Metastatic Breast Carcinoma in the Brain (tissue), 10 donors: ENCODE results near the genes SP3, ATP5MC3 and HOXD13.

- PRO-cap, 10 experiments: no peak in any of the 10 experiments
Measured at GRCh38 chr2:173928848-173929607, 36.1 kb downstream of the SP3 start.

- PRO-cap, 10 experiments: no peak in any of the 10 experiments
Measured at GRCh38 chr2:173954586-173955151, 10.5 kb downstream of the SP3 start.

DNA sequence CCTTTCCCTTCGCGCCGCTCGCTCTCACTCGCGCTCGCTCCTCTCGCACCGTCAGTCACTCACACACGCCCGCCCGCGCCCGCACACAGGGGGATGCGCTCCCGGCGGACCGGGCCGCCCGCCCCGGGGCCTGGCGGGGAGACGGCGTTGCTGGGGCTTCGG is 469 bp downstream of the SP3 start:
- PRO-cap, 10 experiments: peak in 10 of 10 experiments; most common plus-strand start position 27 of the sequence (in 10); most common minus-strand start position 67 of the sequence (in 2)

- PRO-cap, 10 experiments: peak in 10 of 10 experiments; most common plus-strand start chr2:173965973 (in 9); most common minus-strand start chr2:173965880 (in 7)
Measured at GRCh38 chr2:173964985-173966128, at the start of gene SP3. Gene SP3, minus strand, starts transcription at chr2:173965373.

DNA sequence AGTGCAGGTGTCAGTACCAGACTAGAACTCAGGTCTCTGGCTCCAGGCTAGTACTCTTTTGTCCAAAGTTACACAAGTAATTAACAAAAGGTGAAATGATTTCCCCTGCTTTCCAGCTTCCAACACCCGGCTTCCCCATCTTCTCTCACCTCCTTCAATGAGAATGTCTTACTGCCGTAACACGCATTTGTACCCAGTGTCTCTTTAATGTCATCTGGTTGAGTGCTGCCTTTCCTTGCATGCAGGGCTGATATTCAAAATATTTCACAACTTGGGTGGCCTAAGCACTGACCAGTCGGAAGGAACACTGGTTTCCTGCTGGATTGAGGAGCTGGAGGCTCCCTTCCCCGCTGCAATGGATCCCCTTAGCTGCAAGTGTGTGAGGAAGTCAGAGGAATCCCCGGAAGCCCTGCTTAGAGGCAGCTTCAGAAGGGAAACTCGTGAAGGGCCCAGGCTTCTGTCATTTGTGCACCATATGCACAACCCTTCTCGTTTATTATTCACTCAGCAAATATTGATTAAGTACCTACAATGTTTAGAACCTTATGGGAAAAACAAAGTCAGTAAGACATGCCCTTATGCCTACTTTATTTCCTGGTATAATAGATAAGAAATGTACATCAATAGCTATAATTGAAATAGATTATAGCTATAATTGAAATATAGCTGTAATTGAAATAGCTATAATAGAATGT is 33.2 kb upstream of the SP3 start:
- PRO-cap, 10 experiments: peak in 1 of 10 experiments; most common minus-strand start position 381 of the sequence (in 1)

GRCh38 chr2:174039654-174040128 is 74.5 kb upstream of the SP3 start:
- PRO-cap, 10 experiments: no peak in any of the 10 experiments

DNA sequence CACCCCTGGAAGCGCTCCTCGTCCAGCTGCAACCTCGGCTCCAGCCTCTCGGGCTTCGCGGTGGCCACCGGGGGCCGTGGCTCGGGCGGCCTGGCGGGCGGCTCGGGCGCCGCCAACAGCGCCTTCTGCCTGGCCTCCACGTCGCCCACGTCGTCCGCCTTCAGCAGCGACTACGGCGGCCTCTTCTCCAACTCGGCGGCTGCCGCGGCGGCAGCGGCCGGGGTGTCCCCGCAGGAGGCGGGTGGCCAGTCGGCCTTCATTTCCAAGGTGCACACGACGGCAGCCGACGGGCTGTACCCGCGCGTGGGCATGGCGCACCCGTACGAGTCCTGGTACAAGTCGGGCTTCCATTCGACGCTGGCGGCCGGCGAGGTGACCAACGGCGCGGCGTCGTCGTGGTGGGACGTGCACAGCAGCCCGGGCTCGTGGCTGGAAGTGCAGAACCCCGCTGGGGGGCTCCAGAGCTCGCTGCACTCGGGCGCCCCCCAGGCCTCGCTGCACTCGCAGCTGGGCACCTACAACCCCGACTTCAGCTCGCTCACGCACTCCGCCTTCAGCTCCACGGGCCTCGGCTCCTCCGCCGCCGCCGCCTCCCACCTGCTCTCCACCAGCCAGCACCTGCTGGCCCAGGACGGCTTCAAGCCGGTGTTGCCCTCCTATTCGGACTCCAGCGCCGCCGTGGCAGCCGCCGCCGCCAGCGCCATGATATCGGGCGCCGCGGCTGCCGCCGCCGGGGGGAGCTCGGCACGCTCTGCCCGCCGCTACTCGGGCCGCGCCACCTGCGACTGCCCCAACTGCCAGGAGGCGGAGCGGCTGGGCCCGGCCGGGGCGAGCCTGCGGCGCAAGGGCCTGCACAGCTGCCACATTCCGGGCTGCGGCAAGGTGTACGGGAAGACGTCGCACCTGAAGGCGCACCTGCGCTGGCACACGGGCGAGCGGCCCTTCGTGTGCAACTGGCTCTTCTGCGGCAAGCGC is 1.8 kb downstream of the SP9 start:
- PRO-cap, 10 experiments: peak in 3 of 10 experiments; most common minus-strand start position 630 of the sequence (in 2)

- PRO-cap, 10 experiments: peak in 1 of 10 experiments; most common minus-strand start chr2:174548020 (in 1)
Measured at GRCh38 chr2:174547601-174548297, 49.9 kb downstream of the WIPF1 start.

DNA sequence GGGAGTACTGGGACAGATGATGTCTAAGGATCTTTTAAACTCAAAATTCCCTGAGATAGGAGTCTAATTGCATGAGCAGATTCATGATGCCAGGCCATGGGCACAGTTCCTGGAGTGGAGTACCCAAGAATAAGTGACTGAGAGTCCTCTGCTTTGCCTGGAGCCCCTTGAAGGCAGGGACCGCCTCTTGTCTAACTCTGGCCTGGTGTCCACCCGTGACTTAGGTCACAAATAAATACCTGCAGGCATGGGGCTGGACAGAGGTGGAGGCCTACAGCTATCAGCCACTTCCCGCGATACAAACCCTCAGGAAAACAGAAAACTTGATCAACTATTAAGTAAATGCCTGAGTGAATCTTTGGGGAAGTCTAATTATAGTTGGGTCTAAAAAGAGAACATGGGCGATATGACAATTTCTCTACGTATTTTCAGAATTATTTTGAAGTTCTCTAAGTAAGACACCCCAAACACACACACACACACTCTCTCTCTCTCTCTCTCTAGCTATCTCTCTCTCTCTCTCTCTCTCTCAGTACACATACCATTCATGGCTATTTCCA is 1.8 kb upstream of the WIPF1 start:
- PRO-cap, 10 experiments: no peak in any of the 10 experiments

GRCh38 chr2:174682480-174683461 is 81.5 kb downstream of the CHRNA1 start:
- PRO-cap, 10 experiments: peak in 10 of 10 experiments; most common plus-strand start chr2:174683071 (in 9); most common minus-strand start chr2:174682913 (in 5)

DNA sequence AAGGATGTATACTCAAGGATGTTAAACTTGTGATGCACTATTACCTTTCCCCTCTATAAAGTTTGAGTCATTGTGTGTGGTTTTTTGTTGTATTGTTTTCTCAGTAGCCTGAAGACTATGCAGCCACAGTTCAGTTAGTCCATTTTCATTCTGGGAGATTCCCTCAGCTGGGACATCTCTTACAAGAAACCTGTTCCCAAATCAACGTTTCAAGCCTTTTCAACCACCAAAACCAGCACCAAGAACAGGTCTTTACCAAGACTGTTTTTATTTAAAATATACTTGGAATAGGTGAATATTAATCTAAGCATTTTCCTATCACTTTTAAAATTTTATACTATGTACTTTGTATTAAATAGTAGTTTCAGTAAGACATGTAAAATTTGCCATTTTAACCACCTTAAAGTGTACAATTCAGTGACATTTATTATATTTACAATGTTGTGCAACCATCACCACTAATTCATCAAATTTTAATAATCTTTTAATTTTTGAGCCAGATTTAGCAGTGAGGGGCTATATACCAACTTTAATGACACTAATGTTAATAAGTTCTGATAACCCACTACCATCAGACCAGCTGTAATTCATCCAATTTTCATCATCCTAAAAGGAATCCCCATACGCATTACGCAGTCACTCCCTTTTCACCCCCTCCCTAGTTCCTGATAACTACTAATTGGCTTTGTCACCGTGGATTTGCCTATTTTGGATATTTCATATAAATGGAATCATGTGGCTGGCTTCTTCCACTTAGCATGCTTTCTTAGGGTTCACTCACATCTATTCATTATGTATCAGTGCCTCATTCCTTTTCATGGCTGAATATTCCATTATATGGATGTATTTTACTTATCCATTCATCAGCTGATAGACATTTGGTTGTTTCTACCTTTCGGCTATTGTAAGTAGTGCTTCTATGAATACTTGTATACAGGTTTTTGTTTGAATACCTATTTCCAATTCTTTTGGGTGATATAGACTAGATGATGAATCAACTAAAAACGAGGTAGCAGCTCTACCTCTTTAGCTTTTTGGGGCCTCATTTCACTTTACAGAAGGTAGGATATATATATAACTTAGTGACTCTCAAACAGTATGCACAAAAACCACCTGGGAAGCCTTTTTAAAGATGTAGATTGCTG is 5.1 kb downstream of the ATP5MC3 start:
- PRO-cap, 10 experiments: no peak in any of the 10 experiments

DNA sequence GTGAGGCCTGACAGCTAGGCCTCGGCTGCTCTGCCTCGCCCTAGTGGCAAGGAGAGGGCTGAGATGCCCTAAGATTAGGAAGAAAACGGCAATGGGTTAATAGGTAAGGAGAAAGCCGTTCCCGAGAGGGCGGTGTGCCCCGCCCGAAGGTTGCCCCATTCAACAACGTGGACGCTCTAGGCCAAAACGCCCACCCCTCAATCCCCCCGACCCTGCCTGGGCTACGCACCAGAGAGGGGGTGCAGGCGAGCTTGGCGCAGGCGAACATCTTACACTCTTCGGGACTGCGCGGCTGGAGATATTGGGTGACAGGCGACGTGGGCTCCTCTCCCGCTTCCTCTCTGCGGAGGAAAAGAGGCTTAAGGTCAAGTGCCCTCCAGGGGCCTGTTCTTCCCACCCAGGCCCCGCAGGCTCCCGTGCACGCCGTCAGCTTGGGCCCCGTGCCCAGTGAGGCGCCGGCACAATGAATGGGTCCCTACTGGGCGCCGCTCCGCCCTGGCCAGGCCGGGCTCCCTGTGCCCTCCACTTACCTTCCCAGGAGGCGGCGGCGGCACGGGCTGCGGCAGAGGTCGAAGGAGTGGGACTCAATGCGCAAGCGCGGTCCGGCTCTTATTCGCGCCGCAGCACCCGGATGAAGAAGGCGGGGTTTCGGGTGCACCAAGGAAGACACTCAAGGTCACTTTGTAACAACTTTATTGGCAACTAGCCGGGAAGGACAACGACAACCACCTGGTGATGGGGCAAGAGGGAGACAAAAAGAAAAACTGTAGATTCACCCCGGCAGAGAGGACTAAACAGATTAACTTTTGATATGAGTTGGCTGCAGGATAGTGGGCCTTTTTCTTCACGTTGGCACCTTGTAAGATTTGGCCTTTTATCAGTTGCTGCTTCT is at the start of gene ATP5MC3:
TSS of gene ATP5MC3 (minus strand) at position 585 of the 892 bp plus-strand sequence.
- PRO-cap, 10 experiments: peak in 10 of 10 experiments; most common plus-strand start position 637 of the sequence (in 8); most common minus-strand start position 584 of the sequence (in 7)

GRCh38 chr2:175787971-175788203 is 214.2 kb downstream of the LNPK start:
- PRO-cap, 10 experiments: no peak in any of the 10 experiments

DNA sequence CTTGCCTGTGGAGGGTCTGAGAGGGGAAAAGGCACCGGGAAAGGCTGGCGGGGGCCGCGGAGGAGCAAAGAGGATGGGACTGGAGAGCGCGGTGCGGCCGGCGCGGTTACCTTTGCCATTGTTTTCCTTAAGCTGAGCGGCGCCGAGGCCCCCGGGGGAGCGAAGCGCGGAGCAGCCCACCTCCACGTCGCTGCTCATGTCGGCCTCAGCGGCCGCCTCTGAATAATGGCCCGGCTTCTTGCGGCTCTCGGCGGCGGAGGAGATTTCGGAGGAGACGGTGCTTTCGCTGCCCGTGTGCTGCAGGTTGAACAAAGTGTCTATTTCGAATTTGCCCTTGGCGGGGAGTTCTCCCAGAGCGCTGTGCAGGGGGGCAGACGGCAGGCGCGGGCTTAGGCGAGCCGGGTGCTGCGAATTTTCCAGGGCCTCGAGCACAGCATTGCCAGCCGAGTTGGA is 496 bp downstream of the EVX2 start:
- PRO-cap, 10 experiments: no peak in any of the 10 experiments

GRCh38 chr2:176092566-176093614 is at the start of gene HOXD13:
Gene HOXD13, plus strand, starts transcription at chr2:176092721.
- PRO-cap, 10 experiments: peak in 3 of 10 experiments; most common plus-strand start chr2:176092801 (in 3); most common minus-strand start chr2:176093166 (in 3)

DNA sequence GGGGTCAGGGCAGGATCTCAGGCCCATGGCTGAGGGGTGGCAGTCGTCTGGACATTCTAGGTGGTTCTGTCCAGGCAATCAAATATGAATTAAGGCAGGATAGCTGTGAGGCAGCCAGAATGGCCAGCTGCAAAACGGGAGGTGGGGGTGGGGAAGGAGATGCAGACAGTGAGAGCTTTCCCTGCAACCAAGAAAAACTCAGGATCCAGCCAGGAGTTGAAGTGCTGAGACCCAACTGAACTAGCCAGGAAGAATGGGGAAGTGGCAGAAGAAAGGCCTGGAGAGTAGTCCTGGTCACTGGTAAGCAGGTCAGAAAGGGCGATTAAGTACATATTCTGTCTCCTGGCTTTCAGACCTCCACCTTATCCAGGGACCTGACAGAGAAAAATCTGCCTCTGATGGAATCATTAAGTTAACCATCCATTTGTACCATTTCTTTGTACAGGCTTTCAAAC is 12.8 kb upstream of the HOXD1 start:
- PRO-cap, 10 experiments: peak in 1 of 10 experiments; most common minus-strand start position 68 of the sequence (in 1)

DNA sequence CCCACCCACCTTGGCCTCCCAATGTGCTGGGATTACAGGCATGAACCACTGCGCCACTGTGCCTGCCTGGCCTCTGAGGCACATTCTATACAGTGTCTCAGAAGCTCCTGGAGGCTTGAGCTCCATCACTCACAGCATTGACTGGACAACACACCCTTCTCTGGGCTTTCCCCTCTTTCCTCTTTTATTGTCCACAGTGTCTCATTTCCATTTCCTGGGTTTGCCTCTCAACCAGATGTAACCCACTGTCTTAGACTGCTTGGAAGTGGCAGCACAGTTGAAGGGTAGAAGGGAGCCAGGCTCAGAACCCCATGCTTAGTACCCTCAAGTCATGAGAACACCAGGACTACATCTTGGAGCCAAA is 208.1 kb downstream of the MTX2 start:
- PRO-cap, 10 experiments: no peak in any of the 10 experiments

DNA sequence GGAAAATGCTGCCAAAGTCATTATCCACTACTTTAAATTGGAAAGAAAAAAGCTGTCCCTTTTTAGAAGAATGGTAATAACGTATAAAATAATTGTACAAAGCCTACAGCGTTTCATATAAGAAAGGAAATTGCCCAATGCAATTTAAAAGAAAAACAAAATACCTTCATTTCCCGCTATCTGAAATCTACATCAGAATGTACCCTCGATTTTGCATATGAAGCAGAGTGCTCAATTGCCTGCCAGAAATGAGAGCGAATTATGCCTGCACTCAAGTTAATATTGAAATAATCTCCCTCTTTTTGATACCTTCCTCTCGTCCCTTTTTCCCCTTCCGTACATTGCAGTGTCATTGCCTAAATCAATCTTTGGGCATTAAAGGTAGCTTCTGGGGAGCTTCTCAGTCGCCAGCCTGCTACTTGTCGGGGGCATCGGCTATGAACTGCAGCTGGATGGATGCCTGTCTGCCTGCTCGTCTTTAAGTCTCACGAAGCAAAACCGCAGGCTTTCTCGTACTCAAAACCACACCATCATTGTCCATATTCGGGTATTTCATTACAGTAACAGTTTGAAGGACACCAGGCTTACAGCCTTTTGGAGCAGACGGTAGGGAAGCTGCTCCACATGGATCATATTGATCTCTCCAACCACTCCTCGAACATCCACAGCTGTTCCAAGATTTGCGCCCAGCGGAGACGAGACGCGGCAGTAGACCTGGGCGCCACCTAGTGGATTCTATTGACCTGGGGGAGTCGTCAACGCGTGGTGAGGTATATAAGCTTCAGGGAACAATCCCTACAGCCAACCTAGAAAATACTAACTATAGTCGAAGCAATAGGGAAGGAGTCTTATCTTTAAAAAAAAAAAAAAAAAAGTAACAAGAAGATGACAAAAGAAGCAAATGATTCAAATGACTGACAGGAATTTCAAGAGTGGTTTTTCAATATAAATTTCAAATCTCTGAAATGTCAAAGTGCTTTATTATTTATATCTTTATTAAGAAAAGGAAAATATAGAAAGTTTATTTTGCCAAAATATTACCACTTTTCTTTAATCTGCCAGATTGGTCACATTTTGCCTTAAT is 63.9 kb upstream of the HNRNPA3 start:
- PRO-cap, 10 experiments: no peak in any of the 10 experiments

DNA sequence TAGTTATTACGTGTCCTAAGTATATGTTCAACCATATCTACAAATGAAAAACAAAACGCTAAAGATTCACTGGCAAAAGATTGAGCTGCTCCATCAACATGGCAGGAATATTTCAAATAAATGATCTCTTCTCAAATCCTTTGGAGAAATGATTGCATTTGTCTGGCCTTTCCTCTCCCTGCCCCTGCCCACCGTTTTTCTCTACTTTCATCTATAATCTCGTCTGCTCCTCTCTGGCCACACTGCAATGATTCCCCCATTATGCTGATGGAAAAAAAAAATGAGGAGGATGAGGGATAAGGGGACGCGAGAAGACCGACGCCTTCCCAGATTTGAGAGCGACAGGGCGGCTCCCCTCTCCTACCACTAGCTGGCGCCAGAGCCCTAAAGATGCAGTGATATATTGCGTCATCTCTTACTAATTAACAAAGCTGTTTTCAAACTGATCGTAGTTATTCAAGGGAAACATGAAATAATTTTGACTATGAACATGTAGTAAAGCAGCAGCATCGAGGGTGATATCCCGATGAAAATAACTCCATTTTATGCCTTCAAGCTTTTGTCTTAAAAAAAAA is 48.1 kb upstream of the HNRNPA3 start:
- PRO-cap, 10 experiments: peak in 1 of 10 experiments; most common plus-strand start position 440 of the sequence (in 1)

DNA sequence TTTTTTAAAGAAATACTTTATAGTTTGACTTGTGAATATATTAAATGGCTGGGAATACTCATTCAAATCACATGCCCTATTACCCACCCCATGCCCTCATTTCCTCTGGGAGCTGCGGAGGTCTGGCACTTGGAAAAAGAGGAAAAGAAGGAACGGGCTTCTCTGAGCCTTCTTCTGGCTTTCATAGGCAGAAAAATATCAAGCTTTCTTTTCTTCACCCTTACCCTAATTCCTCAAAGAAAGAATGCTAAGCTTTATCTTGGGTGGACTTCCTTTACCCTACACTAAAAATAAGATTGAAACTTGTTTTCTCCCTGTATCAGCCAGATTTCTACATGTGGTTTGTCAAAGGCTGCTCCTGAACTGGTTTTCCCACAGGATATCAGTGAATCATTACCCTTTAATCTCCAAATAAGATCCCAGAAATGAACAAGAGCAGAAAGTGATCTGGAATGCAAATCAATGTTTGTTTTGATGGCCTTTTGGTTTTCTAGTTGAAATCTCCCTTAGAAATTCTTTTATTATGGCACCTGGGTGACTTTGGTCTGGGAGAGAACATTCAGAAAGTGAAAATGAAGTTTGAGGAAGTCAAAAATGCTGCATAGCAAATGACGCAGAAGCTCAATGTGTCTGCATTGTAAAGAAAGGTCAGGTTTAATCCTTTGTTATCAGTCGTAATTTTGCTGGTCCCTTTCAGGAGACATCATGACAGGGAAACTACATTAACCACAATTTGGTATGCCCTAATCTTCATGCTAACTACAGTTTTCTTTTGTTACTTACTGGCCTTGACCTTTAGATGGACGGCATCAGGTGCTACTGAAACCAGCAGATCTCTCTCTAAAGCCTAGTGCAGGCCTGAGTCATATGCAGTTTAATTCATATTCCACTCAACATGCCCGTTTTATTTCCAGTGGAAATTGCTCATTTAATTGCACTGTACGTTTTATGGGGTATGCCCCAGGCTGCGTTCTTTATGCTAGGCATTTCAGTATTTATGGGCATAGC is 46.6 kb upstream of the HNRNPA3 start:
- PRO-cap, 10 experiments: peak in 4 of 10 experiments; most common plus-strand start position 128 of the sequence (in 4)